Camera-type eye (tissue), 1 donor: Measurements from ENCODE around the gene NFIX.

GRCh38 chr19:12666038-12666606 is 420 bp downstream of the MAN2B1 start:
- RAMPAGE, long total RNA = no peak

DNA sequence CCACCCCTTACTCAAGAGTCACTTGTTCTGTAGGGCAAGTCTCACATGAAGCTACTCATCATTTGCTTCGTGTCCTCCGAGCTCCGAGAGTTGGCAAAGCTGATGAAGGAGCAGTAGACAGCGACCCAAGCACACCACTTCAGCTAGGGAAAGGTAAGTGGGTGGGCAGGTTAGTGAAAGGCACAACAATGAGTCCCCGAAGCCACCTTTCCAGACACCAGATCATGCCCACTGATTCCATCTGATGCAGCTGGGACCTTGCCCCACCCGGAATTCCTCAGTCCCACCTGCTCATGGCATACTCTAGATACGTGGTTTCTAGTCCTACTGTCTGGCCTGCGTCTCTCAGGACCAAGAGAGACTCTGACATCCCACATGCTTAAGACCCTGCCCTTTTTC is 741 bp downstream of the WDR83OS start:
- RAMPAGE, long total RNA = no peak

DNA sequence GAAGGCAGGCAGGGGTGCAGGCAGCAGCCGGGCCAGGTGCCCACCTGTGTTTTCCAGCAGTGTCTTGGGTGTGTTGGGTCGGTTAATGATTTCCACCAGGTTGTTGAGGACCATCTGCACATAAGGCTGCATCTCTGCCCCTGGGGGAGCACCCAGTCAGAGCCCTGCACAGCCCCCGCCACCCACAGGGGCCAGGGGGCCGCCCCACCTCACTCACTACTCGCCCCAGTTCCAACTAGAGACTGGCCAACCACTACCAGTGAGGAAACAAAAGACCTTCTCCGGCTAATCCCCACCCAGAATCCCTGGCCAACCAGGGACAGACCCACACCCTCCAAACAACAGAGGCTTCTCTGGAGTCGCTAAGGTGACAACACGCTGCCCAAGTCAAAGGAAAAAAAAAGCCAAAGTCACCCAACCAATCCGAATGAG is 6.4 kb upstream of the FBXW9 start:
- RAMPAGE, long total RNA = no peak

DNA sequence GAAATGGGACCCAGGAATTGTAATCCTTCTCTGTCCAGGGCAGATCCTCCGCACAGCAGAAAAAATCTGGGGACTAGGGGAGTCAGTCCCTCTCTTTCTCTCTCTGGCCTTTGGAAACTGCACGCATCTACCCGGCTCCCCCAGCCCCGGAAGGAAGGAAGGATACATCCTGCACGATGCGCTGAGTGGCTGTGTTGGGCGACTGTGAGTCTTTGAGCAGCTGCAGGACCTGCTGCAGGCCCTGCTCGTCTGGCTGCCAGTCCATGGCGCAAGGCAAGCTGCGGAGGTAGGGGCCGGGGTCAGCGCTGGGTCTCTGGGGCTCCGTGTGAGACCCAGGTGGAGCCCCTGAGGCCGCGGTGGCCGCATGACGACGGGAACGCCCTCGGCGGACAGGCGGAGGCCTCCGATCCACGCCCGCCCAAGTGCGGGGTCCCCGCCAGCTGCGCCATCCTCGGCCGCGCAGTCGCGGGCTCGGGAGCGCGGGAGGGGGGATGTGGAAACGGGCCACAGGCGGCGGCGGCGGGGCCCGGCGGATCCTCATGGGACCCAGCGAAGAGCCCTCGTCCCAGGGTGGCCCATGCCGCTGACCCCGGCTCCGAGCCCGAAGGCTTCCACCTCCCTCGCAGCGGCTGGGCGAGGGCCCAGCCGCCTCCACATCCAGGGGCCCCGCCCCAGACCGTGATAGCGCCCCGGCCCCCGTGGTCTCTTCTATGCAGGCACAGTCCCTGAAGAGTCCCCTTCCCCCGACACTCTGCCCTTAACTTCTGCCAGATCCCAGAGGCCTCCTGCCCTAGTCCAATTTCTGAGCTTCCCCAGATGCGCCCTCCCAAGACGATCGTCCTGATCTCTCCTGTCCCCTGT is 2.8 kb downstream of the TNPO2 start:
- RAMPAGE, long total RNA = no peak

DNA sequence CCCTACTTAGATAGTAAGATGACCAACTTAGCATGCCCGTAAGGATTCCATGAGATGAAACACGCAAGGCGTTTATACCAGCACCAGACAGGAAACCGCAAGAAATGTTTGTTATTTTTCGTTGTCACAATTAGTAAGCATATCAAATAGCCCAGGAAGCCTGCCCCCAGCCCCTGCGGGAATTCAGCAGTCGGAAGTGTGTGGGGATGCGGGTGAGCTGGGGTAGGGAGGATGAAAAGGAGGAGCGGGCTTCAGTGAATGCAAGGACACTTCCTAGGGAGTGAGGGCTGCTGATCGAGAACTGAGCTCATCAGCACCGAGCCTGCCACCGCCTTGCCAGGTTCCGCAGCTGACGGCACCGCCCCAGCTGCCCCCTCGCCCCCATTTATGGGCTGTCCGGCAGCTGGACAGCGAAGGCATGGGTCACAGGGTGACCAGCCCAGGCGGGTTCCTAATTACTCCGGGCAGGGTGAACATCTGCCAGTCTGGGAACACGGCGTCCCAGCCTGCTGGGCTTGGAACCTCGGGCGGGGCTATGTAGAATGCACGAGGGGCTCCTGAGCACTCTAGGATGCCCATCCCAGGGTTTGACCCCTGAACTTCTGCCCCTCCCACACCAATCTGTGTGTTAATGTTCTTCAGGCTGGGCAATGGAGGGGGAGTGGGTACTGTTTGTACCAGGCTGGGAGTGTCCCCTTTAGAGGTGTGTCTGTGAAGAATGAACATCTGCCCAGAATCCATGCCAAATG is 1.5 kb upstream of the BEST2 start:
- RAMPAGE, long total RNA = no peak

- RAMPAGE, long total RNA = no peak
Observed at GRCh38 chr19:12787992-12788294, 3.3 kb upstream of the JUNB start.

GRCh38 chr19:12789774-12790637 is 1.3 kb upstream of the JUNB start:
- RAMPAGE, long total RNA = no peak

DNA sequence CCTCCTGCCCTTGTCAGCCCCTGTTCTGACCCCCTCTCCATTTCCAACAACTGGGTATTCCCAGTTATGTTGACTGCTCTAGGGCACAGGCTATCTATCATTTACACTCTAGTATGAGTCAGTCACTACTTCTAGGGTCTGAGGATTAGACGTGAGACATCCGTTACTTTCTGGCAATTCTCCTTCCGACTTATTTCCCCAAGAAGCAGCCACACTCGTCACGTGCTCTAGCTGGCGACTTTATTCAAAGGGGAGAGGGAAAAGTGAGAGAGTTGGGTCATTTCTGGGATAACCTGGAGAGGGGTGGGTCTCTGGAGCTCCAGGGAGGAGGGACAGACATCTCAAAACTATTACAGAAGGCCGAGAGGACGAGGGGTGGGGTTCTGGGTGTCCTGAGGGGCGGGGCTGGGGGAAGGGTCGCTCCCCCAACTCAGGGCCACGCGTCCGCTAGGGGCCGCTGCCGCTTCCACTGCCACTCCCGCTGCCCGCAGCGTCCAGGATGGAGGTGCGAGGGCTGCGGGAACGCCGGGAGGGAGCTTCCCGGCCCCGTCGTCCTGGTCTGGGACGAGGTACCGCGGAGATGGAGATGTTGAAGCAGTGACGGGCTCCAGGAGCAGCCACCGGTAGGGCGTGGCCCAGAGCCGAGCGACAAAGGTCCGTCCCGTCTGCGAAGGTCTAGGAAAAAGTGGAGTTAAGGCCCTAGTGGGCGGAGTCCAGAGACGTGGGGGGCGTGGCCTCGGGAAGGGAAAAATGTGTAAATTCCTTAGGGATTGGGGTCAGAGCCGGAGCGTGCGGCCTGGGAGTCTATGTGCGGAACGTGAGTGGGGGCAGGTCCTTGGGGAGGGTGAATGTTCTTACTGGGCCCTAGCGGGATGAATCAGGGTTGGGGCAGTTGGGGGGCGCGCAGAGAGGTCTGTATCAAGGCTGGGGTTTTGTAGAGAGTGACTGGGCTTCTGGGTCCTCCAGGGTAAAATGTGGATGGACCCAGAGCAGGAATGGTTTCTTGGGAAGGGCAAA is 8.8 kb downstream of the RTBDN start:
- RAMPAGE, long total RNA = no peak

GRCh38 chr19:12885806-12886122 is 1.2 kb downstream of the KLF1 start:
- RAMPAGE, long total RNA = no peak

DNA sequence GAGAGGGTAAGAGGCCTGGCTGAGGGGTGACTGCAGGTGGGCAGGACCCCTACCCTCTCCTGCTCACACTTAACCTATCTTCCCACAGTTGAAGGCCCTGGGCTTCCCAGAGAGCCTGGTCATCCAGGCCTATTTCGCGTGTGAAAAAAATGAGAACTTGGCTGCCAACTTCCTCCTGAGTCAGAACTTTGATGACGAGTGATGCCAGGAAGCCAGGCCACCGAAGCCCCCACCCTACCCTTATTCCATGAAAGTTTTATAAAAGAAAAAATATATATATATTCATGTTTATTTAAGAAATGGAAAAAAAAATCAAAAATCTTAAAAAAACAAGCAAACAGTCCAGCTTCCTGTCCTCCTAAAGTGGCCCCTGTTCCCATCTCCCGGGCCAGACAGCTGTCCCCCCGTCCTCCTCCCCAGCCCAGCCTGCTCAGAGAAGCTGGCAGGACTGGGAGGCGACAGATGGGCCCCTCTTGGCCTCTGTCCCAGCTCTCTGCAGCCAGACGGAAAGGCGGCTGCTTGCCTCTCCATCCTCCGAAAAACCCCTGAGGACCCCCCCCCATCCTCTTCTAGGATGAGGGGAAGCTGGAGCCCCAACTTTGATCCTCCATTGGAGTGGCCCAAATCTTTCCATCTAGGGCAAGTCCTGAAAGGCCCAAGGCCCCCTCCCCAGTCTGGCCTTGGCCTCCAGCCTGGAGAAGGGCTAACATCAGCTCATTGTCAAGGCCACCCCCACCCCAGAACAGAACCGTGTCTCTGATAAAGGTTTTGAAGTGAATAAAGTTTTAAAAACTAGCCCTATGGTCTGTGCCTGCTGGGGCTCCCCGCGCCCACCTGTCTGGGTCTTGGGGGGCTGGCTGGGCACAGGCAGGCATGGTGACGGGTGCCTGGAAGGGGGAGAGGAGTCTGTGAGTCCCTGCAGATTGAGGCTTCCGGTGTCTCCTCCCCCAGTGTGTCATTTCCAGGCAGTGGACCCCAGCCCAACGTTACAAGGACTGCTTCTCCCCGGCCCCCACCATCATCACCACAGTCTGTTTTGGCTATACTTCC is 3.9 kb downstream of the GADD45GIP1 start:
- RAMPAGE, long total RNA = no peak

- RAMPAGE, long total RNA = no peak
Observed at GRCh38 chr19:12994941-12995730, at the start of gene NFIX. Gene NFIX (plus strand): TSS chr19:12995475.

DNA sequence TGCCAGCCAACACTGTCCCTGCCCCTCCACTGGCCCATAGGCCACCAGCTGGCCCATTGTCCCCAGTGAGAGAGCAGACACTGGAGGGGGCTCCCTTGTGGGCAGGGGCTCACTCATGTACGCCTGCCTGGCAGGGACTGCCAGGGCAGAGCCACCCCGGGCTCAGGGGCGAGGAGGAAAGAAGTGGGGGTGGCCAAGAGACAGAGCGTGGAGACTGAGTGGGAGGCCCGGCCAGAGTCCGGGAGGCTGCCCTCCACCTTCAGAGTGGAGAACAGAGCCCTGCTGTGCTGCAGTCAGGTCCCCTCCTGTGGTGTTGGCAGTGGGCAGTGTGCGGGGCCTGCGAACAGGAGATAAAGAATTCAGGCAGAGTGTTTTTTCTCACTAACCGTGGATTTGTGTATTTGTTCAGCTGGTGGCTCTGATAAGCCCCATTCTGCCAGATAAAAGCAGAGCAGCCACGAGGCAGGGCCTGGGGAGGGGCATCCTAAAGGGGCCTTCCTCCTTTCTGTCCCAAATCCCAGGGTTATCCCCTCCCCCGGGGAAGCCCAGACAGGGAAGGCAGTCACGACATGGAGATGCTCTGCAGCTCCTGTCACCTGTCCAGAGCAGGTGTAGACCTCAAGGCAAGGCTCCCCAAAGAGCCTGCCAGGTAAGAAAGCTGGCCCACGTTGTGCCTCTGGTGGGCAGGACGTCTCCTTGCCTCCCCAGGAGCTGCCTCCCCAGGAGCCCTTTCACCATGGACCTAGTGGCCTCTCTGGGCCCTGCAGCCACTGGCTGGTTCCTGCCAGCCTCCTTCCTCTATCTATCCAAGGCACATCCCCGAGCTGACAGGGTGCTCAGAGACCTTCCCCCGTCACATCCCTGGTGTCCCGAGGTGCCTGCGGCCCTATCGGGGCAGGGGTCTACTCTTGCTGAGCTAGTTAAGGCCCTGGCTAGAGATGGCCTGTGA is 33.0 kb downstream of the LYL1 start:
- RAMPAGE, long total RNA = no peak

DNA sequence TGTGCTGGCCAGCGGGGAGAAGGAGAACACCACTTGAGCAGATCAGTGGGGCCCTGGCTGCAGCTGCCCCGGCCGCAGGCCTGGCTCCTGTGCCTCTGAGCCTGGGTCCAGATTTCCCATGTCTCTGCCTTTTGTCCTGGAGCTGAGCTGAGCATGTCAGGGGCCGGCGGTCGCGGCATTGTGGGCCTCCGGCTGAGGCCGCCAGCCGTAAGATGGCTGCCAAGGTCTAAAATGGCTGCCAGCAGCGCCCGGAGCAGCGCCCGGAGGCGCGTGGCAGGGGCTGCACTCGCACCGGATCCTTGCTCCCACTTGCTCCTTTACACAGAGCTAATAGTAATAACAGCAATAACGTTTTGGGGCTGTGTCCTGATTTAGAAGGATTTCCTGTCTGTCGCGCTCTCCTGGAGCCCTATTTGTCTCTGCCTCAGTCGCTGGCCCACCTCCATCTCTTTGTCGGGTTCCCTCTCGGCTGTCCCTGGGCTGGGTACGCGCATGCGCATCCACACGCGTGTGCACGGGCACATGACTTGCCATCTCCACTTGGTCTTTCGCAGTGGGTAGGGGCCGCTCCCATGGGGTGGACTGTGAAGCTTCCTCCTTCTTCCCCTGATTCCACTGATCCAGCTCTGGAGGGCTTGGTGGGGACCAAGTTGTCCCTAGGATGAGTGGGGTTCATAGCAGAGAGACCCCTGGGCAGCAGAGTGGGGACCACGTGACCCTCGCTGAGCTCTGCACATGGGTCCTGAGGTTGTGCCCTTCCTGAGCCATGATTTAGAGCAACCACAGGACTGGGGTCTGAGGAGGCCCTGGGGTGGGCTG is 32.0 kb downstream of the LYL1 start:
- RAMPAGE, long total RNA = no peak

DNA sequence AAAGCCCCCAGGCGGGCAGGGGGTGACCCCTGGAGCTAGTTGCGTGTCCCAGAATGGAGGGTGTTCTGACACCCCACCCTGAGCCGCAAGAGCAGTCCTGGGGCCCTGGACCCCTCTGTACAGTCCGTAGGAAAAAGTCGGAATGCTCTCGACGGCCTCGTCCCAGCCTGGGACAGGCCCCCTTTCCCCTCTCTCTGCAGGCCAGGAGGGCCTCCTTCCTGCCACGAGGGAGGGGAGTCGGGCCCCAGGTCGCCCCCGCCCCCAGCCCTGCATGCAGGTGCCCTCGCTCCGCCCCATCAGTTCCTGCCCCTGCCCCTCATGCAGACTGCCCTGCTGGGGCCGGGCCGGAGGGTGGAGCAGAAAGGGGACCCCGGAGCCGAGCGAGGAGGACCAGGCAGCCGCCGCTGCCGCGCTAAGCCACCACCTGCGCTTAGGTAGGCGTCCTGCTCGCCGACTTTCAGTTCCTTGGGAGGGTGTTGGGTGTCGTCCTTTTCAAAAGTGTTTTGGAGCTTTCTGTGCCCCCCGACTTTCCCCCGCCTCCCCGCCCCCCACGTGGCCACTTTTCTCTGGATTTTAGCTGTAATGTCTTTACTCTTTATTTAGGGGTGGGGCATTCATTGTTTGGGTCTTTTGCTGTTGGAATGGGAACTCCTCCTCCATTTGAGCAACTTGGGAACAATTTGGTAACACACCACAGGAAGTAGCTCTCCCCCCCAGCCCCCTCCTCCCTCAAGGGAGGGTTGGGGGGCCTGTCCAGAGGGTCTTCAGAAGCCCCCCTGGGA is 7.2 kb downstream of the LYL1 start:
- RAMPAGE, long total RNA = no peak

GRCh38 chr19:13098260-13098792 is 4.3 kb downstream of the LYL1 start:
- RAMPAGE, long total RNA = no peak

DNA sequence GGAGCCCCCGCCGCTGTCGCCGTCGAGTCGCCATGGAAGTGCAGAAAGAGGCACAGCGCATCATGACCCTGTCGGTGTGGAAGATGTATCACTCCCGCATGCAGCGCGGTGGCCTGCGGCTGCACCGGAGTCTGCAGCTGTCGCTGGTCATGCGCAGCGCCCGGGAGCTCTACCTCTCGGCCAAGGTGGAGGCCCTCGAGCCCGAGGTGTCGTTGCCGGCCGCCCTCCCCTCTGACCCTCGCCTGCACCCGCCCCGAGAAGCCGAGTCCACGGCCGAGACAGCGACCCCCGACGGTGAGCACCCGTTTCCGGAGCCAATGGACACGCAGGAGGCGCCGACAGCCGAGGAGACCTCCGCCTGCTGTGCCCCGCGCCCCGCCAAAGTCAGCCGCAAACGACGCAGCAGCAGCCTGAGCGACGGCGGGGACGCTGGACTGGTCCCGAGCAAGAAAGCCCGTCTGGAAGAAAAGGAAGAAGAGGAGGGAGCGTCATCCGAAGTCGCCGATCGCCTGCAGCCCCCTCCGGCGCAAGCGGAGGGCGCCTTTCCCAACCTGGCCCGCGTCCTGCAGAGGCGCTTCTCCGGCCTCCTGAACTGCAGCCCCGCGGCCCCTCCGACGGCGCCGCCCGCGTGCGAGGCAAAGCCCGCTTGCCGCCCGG is 3.1 kb downstream of the IER2 start:
- RAMPAGE, long total RNA = no peak

DNA sequence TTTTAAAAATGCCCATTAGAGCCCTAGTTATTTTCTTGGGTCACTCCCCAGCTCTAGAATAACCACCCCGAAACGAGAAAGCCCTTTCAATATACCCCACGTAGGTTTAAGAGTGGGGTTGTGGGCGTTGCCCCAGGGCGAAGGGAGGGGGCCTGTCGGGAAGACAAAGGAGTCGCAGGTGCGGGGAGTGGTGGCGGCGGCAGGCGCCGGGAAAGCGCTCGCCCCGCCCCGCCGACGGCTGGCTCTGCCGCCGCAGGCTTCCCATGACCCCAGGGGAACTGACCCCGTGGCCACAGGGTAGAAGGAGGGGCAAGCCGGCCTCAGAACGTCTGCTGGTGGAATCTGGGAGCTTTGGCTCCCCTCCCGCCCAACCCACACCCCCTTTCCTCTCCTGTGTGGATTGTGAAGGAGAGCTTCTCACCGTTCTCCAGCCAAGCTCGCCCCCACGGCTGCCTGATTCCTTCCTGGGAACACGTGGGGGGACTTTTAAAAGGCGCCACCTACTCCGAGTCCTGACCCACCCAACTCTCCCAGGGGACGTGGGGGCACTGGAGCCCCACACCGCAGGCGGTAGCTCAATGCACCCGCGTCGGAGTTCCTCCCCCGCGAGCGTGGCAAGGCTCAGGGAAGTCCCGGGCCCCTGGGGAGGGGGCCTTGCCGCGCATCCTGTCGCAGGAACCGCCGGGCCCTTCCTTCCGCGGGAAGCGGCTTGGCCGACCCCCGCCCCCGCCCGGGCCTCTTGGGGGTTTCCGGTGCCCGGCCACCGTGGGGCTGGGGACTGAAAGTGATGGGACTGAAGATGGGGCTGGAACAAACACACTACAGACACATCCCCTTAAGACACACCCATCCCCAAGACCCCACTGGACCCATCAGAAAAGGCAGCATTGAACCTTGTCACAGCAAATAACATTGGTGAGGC is 5.5 kb downstream of the IER2 start:
- RAMPAGE, long total RNA = no peak

DNA sequence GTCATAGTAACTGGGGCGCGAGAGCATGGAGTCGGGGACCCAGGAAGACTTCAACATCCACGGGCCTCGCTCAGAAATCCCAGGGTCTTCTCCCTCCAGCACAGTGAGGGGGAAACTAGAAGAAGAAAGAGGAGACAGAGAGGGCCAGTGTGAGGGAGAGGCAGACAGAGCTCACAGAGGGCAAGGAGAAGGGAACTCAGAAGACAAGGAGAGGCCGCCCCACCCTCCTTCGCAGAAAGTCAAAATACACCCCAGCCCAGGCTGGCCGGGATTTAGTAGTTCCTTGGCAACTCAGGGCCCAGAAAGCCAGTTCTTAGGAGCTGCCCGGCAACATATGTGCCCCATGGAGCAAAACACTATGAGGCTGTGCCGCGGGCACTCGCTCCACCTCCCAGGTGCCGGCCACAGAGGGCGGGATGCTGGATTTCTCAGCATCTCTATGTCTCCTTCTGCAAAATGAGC is 93.7 kb upstream of the CACNA1A start:
- RAMPAGE, long total RNA = no peak

GRCh38 chr19:13621514-13621825 is 115.2 kb upstream of the CACNA1A start:
- RAMPAGE, long total RNA = no peak

DNA sequence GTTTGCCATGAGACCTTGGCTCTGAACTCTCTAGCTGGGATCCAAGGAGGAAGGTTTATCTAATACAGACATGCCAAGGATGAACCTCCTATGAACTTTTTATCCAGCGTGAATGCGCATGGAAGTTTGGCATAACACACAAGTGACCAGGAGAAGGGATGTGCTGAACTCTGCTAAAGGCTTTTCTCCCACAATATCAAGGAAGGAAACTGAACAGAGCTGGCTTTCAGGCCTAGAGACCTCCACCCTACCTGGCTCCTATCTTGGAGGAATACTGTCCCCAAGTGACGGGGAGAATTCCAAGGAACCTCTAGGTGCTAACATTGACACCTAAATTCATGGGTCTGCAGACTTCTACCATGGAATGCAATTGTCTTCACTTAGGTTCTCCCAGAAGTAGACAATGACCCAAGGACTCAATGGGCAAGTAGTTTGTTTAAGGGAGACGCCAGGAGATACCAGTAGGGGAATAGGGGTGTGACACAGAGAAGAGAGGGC is 51.2 kb upstream of the YJU2B start:
- RAMPAGE, long total RNA = no peak